Thoracic aorta (tissue), 1 donor: ENCODE results near the genes MCF2L, CUL4A and TMEM255B.

GRCh38 chr13:111232346-111232796, 88.1 kb upstream of the TEX29 start:
- RAMPAGE, long total RNA: no peak

- RAMPAGE, long total RNA: no peak
These were observed 37.5 kb upstream of the TEX29 start for GRCh38 chr13:111282943-111283433.

GRCh38 chr13:111312641-111312863, 7.9 kb upstream of the TEX29 start:
- RAMPAGE, long total RNA: no peak

GRCh38 chr13:112073195-112073967, 6.4 kb downstream of the SOX1 start:
- RAMPAGE, long total RNA: no peak

GRCh38 chr13:112161912-112162285, 95.0 kb downstream of the SOX1 start:
- RAMPAGE, long total RNA: no peak

- RAMPAGE, long total RNA: no peak
These were observed 1.5 kb downstream of the ATP11A start for GRCh38 chr13:112691294-112691782.

- RAMPAGE, long total RNA: no peak
These were observed 53.6 kb downstream of the ATP11A start for GRCh38 chr13:112743209-112744135.

DNA sequence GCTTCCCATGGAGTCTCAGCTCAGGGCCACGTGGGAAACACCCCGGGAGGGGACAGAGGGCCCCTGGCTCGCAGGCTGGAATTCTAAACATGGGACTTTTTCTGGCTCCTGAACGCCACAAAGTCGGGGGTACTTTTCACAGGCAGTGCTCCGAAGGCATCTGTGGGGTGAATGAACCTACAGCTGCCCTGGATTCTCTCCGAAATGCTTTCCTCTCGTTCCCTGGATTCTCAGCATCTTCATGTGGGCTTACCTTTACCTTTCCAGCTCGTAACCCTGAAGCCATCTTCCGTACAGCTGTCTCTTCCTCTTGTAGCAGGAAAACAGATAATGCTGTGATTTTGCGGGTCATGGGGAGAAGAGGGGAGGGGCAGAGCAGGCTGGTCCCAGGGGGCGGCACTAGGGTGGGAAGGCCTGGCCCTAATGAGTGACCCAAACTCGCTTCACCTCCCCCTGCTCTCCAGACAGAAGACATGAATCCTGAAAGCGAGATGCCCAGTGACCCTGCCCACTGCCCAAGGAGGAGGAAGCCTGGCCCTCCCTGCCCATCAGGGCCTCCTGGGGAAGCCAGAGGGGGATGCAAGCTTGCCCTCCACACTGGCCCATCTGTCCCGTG, 81.0 kb upstream of the MCF2L start:
- RAMPAGE, long total RNA: no peak

- RAMPAGE, long total RNA: no peak
These were observed at the start of gene MCF2L for GRCh38 chr13:112968969-112970015. Gene MCF2L (plus strand): TSS chr13:112969214.

GRCh38 chr13:113208001-113208540, 398 bp downstream of the PCID2 start:
- RAMPAGE, long total RNA: no peak

DNA sequence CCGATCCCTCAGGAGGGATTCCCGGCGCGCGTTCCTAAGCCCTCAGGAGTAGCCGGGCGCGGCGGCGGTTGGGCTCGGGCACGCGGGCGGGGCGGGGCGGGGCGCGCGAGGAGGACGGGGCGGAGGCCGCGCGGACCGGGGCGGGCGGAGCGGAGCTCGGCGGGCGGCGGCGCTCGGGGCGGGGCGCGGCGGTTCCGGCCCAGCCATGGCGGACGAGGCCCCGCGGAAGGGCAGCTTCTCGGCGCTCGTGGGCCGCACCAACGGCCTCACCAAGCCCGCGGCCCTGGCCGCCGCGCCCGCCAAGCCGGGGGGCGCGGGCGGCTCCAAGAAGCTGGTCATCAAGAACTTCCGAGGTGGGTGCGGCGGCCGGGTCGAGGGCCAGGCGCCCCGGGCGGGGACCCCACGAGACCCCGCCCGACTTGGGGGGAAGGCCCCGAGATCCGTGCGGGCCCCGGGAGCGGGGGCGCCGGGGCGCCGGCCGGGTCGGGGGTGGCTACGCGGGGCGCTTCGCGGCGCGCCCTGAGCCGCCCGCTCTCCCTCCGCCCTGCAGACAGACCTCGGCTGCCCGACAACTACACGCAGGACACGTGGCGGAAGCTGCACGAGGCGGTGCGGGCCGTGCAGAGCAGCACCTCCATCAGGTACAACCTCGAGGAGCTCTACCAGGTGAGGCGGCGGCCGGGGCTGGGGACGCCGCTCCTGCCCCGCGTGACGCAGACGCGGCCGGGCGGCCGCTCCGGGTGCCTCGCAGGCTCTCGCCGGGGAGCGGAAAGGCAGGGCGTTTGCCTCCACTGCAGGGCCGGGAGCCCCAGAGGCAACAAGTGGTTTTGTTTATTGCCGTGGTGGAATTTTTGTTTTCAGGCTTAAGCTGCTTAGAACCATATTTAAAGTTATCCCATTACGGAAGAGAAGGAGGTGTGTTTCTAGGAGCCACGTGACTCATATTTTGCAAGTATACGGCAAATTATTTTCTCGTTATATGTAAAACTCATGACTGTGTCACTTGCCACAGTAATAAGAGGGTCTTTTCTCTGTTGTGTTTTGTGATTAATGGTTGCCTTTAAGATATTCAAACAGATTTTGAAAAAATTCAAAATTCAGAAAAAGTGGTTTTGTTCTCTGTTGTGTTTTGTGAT, at the start of gene CUL4A:
Gene CUL4A (plus strand): TSS at position 191 of the 1,136 bp plus-strand sequence.
- RAMPAGE, long total RNA: no peak

GRCh38 chr13:113234878-113235663, 25.7 kb downstream of the CUL4A start:
- RAMPAGE, long total RNA: no peak

DNA sequence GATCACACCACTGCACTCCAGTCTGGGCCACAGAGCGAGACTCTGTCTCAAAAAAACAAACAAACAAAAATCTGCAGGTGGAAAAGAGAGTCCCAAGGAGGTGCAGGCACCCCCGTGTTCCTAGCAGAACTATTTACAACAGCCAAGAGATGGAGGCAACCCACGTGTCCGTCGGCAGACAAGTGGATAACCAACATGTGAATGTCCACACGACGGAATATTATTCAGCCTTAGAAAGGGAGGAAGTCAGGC, 29.5 kb downstream of the LAMP1 start:
- RAMPAGE, long total RNA: no peak

GRCh38 chr13:113451871-113452676, 1.2 kb downstream of the ADPRHL1 start:
- RAMPAGE, long total RNA: no peak

DNA sequence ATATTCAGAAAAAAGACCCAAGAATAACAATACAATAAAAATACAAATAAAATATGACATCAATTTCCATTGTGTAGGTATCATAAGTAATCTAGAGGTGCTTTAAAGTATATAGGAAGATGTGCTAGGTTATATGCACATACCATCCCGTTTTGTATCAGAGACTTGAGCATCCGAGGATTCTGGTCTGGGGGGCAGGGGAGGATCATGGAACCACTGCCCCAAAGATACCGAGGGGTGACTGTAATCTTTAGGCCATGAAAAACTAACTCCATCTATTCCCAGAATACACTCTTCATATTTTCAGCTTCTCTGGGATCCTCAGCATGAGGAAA, 10.4 kb downstream of the TMCO3 start:
- RAMPAGE, long total RNA: no peak

DNA sequence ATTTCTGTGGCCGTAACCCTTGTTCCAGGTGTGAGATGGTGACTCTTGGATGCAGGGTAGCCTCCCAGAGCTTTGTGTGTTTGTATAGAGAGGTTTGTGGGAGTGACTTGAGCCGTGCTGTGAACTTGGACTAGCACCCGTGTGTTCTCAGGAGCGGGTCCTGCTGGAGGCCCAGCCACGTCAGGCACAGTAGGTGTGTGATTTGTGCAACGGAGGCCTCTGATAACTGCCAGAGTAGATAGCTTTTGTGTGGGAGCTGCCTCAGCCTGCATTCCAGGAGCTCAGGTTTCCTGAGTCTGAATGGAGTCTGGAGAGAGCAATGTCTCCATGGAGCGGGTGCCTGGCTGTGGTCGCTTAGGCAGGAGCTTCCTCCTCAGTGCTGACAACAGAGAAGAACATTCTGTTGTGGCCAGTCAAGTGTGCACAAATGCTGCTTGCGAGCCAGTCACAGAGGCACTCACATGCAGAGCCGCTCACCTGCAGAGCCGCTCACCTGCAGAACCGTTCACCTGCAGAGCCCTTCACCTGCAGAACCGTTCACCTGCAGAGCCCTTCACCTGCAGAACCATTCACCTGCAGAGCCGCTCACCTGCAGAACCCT, 32.5 kb downstream of the TFDP1 start:
- RAMPAGE, long total RNA: no peak

DNA sequence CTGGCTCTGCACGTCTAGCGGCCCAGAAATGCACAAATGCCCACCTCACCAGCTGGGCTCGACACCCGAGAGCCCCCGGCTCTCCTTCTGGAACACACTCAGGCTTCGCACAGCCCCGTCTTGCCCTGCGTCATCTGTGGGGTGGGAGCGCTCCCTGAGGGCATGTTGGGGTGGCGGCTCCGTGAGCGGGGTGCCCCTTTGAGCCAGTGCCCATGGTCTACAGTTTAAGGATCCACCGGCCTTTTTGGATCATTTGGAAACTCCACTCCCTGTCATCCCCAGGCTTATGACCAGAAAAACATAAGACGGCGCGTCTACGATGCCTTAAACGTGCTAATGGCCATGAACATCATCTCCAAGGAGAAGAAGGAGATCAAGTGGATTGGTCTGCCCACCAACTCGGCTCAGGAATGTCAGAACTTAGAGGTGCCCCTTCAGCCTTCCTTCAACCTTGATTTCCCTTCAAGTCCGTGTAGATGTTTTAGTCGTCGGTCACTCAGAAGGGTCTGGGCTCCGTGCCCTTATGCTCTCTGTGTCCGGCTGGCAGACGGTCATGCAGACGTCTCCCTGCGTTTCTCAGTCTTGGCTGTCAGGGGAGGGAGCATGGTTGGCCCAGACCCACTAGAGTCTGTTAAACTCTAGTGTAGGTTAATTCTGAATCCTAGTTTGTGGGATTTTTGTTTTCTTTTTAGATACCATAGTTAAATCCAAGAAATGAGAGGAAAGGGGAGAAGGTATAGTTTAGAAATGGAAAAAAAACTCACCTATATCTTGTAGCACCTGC, 24.2 kb downstream of the ATP4B start:
- RAMPAGE, long total RNA: no peak

DNA sequence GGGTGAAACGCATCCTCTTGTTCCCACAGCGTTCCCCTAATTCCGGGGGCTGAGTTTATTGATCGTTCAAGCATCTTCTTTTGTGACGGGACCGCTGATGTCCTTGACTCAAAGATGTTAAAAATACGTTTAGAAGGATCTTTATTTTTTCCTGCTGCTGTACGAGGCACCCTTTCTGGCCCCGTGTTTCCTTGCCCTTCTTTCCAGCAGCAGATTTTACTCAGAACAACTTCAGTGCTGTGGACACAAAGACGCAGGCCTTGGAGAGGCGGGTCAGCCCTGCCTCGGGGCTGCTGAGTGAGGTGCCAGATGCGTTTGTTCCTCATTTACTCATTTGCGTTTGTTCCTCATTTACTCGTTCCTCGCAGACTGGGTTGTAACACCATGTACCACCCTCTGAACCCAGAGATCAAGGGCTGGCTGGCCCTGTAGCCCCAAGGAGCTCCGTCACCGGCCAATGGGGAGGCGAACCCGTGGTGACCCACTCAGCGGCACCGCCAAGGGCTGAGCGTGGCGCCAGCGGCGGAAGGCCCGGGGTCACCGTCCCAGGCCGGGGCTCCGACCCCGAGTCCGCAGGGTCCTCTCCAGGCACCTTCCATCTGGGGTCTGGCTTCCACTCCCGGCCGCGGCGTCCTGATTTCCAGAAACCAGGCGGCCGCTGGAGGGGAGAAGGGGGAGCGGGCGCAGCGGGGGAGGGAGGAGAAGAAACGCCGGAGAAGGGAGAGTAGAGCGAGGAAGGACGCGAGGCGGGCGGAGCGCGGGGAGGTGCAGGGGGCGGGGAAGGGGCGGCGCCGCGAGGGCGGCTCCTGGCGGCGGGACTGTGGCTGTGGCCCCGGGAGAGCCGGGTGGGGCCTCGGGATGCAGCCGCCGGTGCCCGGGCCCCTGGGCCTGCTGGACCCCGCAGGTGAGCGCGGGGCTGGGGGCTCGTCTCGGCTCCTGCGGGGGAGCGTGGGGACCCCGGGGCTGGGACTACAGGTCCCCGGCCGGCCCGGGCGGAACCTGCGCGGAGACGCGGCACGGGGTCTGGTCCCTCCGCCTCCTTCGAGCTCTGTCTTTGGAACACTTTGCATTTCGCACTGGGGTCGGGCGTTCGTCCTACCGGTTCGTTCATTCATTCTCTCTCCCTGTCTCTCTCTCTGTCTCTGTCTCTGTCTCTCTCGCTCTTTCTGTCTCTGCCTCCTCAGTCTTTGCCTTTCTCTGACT, at the start of gene TMEM255B:
Gene TMEM255B (plus strand): TSS at position 815 of the 1,203 bp plus-strand sequence.
- RAMPAGE, long total RNA: start-site peak on the plus strand centred at position 806 of the sequence, 20 bp wide, 26 reads

DNA sequence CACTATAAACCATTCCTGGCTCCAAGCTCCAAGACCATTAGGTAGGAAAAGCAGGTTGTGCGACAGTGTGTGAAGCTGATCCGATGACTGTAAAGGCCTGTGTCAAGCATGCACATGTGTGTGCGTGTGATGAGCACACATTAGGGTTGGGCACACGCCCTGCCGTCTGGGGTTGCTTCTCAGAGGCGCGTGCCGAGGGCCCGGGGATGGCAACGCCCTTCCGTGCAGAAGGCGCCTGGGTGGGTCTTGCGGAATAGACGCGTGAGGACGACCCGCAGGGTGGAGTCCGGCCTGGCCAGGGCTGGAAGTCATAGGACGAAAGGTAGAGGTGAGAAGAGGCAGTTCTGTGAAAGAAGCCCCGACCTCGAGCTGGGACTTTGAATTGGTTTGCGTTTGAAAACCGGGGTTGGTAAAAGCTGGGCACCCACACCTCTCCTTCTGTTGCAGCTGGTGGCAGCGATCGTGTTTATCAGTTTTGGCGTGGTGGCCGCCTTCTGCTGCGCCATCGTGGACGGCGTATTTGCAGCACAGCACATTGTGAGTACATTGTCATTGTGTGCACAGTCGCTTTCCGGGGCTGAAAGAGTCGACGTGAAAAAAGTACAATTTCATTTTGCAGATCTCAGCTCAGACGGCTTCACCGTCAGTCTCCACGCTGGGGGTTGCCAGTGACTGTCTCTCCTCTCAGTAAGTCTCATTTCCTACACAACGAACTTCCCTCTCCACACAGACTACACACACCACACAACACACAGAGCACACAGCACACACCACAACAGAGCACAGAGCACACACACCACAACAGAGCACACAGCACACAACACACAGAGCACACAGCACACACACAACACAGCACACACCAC, 35.9 kb downstream of the TMEM255B start:
- RAMPAGE, long total RNA: no peak

- RAMPAGE, long total RNA: no peak
These were observed 42.5 kb downstream of the GAS6 start for GRCh38 chr13:113821436-113821809.